ENCODE measurements around the gene HOXB5.

DNA sequence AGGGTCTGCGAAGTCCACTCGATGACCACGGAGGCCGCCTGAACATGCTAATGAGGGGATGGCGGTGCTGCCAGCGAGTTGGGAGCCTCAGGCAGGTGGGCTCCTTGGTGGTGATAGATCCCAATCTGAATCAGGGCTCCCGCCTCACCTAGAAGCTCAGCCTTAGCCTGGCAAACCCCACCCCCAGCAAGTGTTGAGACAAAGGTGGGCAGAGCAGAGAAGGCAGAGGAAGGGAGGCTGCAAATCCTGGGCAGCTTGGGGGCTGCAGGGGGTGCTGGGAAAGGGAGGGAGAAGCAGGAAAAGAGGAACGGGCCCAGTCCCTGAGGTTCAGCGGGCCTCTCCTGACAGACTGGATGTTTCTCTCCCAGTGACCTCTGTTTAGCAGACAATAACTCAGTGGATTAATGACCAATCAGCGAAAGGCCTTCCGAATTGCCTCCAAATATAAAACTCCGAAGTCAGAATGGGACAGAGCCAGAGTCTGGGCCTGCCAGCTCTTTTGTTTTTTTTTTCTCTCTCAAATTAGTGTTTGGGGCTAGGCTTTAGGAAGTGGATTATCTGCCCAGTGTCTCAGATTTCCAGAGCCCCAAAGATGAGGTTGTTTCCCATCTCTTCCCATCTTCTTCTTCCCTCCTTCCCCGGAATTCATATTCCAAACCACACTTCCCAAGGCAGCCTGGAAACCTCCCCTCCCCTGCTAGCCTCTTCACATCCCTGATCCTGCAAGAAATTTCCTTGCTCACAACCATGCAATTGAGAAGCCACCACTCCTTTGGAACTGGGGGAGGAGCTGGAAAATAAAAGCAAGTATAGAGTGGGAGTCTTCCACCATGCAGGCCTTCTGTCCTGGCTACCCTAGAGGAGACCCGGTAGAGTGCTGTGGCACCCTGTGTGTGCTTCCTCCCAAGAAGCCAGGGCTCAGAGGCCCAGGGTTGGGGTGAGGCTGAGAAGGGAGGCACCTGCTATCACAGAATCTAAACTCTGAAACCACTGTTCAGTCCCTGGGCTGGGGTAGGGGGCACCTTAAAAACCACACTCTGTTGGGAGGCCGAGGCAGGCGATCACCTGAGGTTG lies 15.3 kb upstream of the HOXB2 start:
- RRBS = no CpG with 5 or more reads among the region's 16 CpGs

- RRBS = no CpG with 5 or more reads among the region's 14 CpGs
Measured at GRCh38 chr17:48562268-48563000, 15.7 kb downstream of the HOXB4 start.

GRCh38 chr17:48574374-48575501 lies 3.4 kb downstream of the HOXB4 start:
- RRBS = 0% methylated on average over 2 of the region's 19 CpGs

DNA sequence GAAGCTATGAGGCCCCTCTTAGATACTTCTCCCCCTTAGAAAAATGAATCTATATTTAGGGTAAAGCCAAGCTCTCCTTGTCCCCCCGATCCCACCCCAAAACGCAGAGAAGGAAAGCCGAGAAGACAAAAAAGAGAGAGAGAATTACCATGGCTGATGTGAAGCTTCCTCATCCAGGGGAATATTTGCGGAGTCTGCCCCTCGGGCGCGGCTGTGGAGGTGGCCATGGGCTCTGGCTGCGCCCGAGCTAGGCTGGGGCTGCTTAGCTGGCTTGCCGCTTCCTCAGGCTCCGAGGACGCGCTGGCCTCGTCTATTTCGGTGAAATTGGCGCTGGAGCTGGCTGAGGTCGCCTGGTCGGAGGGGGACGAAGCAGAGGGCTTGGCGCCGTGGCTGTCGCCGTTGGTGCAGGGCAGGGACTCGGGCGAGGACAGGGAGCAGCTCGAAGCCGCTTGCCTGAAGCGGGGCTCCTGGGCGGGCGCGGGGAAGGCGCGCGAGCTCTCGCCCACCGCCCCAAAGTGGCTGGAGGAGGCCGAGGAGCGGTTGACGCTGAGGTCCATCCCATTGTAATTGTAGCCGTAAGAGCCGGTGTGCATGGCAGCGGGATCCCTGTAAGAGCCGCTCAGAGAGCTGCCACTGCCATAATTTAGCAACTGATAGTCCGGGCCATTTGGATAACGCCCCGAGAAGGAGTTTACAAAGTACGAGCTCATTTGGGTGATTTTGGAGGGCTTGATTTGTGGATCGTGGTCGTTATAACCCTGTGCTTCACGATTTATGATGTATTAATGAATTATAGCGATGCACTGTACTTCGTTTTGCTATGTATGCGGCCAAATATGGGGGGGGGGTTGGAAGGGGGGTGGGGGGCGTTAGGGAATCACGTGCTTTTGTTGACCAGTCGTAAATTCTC lies at the start of gene HOXB5:
Gene HOXB5, minus strand, starts transcription at position 807 of the 910 bp plus-strand sequence.
- RRBS = 4% methylated on average over 4 of the region's 56 CpGs

DNA sequence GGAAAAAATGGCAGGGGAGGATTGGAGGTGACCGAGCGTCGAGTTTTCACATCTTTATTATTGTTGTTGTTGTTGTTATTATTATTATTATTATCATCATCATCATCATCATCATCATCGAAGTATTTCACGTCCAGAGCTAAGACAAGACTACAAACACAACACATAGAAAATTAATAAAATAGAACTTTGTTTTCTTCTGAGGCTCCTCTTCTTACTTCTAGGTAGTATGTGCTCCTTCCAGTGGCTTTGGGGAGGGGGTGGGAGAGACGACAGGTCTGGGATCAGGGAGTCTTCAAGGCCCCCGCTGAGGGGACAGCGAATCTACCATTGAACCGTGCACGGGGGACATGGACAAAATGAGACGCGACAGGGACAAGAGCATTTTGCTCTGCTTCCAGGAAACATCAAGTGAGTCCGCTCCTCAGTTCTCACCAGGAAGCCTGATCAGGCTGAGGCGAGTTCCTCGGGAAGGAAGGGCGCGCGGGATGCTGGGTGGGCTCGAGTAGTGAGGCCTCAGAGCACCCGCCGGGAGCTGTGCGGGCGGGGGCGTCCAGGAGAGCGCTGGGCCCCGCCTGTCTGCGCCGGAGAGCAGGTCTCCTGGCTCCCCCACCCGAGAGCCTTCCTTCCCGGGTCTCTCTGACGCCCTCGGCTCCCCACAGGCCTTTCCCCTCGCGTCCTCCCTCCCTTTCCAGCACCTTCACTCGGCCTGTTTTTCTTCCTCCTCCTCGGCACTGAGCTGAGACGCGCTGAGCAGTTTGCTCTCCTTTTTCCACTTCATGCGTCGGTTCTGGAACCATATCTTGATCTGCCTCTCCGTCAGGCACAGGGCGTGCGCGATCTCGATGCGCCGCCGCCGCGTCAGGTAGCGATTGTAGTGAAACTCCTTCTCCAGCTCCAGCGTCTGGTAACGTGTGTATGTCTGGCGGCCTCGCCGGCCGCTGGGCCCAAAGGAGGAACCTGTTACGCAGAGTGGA lies 2.4 kb upstream of the HOXB5 start:
- RRBS = 4% methylated on average over 13 of the region's 58 CpGs

DNA sequence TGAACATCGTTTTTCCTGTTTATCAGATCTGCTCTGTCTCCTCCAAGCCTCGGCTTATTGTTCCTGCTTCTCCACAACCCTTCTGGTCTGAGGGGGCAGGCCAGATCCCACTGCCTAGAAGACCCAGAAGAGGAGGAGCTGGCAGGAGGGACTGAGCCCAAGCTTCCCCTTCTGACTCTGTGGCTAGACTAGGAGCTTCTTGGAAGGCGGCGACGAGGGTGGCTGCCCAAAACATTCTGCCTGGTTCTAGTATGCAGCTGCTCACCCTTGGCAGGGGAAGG lies 5.2 kb upstream of the HOXB5 start:
- RRBS = no CpG with 5 or more reads among the region's 5 CpGs

- RRBS = no CpG with 5 or more reads among the region's 20 CpGs
Measured at GRCh38 chr17:48615653-48616095, 582 bp upstream of the HOXB8 start.

DNA sequence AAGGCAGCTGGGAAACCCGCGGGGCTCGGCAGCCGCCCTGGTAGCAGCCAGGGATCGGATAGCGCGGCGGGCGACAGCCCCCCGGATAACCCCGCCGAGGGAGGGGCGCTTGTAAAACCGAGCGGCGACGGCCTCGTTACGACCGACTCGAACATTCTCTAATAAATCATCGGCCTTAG lies 3.0 kb downstream of the PRAC1 start:
- RRBS = no CpG with 5 or more reads among the region's 22 CpGs

DNA sequence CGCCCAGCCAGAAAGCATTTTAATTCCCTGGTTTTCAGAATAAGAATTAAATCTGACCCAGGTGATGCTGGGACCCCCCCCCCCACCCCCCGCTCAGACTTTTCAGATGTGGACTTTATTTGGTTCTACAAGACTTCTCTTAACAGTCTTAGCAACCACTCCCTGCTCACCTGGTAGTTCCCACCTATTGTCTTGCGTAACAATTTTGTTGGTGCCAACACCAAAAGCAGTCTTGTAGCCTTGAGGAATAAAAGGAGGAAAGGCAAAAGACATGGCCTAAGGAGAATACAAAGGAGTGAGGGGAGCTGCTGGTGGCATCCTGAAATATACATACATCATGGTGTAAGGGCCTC lies 5.1 kb downstream of the TTLL6 start:
- RRBS = no CpG with 5 or more reads among the region's 3 CpGs

DNA sequence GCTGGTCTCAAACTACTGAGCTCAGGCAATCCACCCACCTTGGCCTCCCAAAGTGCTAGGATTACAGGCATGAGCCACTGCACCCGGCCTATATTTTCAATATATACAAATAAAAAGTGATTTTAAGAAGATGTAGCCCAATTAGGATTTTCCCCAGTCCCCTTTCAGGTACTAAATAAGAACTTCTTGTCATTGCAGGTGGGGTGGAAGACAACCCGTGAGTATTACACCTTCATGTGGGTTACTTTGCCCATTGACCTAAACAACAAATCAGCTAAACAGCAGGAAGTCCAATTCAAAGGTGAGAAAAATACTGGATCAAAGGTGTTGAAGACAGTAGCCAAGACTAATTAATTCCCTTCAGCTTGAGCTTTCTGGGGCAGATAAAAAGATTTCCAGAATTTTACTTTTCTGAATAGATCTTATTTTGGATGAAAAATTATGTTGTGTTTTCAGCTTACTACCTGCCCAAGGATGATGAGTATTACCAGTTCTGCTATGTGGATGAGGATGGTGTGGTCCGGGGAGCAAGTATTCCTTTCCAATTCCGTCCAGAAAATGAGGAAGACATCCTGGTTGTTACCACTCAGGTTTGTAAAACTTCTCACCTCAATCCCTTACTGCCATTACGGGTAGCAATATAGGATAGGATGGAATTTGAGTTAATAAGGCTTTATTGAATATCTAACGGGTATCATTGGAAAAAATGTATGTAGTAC lies 17.2 kb downstream of the CALCOCO2 start:
- RRBS = no CpG with 5 or more reads among the region's 6 CpGs

GRCh38 chr17:48908015-48908347 lies 226 bp upstream of the UBE2Z start:
- RRBS = no CpG with 5 or more reads among the region's 17 CpGs

GRCh38 chr17:48912700-48913335 lies 4.6 kb downstream of the UBE2Z start:
- RRBS = no CpG with 5 or more reads among the region's 10 CpGs

- RRBS = no CpG with 5 or more reads among the region's 19 CpGs
Measured at GRCh38 chr17:48998158-48998489, 939 bp downstream of the IGF2BP1 start.

DNA sequence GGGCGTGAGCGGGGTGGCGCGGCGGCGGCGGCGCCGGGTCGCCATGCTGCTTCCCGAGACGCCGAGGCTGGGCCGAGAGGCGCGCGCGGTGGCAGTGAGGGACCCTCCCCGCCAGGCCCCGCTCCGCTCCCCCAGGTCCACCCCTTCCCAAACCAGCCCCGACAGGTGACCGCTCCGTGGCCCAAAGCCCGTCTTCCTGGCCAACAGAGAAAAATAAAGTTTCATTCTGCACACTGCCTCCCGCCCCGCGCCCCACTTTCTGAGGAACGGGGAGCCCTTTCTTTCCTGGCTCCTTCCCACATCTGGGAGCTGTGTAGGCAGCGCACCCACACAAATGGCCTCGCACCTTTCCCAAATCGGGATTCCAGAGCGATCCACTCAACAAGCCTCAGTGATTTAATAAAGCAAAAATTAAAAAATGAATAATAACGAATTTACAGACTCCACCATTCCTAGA lies 1.3 kb downstream of the IGF2BP1 start:
- RRBS = no CpG with 5 or more reads among the region's 34 CpGs

DNA sequence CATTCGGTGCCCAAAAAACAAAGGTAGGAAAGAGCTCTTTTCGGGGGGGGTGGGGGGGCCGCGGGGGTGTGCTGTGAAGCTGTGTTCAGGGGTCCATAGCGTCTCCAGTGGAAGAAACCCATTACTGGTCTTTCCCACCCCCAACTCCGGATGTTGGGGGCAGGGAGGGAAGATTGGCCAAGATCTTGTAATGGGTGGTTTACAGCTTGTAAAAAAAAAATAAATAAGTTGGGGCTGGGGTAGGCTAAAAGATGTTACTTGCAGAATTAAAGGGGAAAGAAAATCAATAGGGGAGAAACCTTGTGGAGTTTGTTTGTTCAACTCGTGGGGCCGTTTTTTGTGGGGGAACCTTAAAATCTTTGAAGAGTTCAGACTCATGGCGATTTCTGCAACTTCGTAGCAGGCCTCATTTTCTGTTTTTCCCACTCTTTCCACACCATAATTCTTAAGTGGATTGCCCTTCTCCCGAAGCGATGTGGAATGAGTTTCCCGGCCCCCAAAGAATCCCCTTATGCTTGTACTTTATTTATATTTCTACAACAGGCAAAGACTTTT lies 2.0 kb downstream of the IGF2BP1 start:
- RRBS = no CpG with 5 or more reads among the region's 13 CpGs

DNA sequence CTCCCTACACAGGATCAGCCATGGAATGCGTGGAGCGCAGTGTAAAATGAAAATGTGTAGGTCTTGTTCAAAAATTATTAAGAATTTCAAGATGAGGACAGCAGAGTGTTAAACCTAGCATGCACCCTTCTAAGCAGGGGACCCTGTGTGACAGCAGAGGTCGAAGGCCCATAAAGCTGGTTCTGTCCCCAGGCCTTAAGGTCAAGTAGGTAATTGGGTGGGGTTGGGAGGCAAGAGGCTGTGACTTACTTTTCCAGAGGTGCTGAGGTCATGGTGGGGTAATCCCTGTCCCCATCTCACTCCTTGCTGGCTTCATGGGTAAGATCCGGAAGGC lies 9.2 kb downstream of the GNGT2 start:
- RRBS = no CpG with 5 or more reads among the region's 4 CpGs

DNA sequence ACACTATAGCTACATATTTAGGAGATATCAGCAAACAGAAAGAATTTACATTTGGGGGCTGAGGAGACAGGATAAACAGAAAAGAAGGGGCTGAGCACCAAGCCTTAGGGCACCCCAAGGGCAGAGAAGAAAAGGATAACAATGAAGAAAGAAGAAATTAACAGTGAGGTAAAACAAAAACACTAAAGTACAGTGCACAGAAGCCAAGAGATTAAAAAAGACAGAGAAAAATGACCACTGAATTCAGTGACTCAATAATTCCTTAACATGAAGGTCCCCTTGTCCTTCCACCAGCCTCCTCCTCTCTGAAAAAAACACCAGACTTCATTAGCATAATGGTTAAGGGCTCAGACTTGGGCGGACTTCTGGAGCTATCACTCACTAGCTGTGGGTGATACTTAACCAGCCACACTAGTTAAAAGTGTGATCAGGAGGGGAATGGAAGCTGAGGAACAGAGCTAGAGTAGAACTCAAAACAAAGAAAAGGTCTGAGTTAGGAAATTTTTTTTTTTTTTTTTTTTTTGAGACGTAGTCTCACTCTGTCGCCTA lies 23.3 kb downstream of the ZNF652 start:
- RRBS = no CpG with 5 or more reads among the region's 3 CpGs

GRCh38 chr17:49360206-49360425 lies 1.9 kb downstream of the ZNF652 start:
- RRBS = no CpG with 5 or more reads among the region's 2 CpGs

GRCh38 chr17:49390035-49390424 lies 24.7 kb downstream of the PHB1 start:
- RRBS = no CpG with 5 or more reads among the region's 4 CpGs

GRCh38 chr17:49393471-49394122 lies 21.1 kb downstream of the PHB1 start:
- RRBS = no CpG with 5 or more reads among the region's 7 CpGs